Occipital lobe (tissue), 2 donors: ENCODE results near the genes GP1BB and PI4KA.

DNA sequence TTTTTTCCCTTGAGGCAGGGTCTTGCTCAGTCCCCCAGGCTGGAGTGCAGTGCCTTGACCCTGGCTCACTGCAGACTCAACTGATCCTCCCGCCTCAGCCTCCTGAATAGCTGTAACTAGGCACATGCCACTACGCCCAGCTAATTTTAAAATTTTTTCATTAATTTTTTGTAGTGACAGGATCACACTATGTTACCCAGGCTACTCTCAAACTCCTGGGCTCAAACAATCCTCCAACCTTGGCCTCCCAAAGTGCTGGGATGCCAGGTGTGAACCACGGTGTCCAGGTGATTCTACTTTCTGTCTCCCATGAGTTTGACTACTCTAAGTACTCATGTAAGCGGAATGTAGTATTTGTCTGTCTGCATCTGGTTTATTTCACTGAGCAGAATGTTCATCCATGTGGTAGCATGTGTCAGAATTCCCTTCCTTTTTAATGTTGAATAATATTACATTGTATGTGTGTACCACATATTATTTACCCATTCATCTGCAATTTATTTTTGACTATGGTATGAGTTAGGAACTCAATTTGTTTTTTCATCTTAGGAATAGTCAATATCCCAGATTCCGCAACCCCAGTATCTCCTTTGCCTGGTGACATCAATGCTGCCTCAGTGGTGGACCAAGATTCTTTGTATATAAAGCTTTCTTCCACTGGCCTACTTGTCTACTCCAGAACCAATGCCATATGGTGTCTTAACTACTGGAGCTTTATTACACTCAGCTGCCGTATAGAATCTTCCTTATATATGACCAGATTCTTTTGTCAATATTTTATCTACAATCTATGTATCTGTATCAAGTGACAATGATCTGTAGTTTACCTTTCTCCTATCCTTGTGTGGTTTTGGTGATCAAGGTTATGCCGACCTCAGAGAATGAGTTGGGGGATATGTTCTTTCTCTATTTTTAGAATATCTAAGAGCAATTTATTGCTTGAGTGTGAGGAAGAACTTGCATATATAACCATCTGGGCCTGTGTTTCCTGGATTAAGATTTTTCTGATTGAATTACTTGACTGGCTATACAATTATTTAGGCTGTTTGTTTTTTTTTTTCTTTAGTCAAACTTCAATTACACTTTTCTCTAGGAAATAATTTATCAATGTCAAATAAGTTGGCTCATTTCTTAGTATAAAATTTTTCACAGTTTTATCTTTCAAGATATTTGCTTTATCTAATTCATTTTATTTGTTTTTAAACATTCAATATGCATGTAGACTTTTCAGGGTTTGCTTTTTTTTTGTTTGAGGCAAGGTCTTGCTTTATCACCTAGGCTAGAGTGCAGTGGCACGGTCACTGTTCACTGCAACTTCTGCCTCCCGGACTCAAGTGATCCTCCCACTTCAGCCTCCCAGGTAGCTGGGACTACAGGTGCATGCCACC lies 13.8 kb upstream of the C22orf39 start:
- RAMPAGE, long total RNA, result no peak

- RAMPAGE, long total RNA, result no peak
Measured at GRCh38 chr22:19579770-19580480, 55.7 kb upstream of the CLDN5 start.

GRCh38 chr22:19632628-19633140 lies 81.6 kb upstream of the SEPTIN5 start:
- RAMPAGE, long total RNA, result no peak

DNA sequence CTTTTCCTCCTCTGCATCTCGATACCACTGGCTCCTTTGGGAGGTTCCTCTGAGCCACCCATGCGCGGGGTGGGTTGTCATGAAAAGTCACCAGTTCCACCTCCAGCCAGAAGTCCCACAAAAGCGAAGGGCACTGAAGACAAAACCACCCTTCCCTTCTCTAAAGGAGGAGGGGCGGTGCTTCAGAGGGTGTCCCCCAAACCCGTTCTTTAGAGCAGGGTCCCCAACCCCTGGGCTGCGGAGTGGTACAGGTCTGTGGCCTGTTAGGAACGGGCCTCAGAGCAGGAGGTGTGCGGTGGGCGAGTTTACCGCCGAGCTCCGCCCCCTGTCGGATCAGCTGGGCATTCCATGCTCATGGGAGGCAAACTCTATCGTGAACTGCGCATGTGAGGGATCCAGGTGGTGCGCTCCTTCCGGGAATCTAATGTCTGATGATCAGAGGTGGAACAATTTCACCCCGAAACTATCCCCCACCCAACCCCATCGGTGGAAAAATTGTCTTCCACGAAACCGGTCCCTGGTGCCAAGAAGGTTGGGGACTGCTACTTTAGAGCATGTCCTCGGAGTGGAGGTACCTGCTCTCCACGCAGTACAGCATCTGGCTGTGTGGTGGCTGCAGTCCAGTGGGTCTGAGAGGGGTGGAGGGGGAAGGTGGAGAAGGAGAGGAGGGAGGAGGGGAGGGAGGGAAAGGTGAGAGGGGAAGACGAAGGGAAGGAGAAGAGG lies 72.9 kb upstream of the SEPTIN5 start:
- RAMPAGE, long total RNA, result no peak

DNA sequence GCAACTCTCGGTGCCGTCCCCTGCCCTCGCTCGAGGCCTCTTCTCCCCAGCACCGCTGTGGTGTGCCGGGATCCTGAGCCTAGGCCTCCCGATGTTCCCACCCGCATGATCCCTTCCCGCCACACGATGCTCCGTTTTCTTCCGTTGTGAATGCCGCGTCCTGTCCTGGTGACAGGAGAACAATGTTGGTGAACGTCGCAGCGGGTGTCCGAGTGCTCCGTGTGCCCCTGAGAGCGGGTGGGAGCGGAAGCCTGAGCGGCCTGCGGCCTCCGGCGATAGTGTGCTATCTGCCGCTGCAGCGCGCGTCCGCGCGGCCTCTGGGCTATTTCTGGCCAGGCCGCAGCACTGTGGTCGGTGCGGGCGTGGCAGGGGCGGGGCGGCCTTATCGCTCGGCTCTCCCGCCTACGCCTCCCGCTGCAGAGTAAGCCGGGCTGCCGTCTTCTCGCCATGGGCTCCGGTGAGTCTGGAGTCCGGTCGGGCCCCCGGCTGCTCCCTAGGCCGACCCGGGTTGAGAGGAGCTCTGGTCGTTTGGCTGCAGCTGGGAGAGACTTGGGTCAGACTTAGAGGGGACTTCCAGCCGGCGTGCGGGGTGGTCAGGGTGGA lies at the start of gene GP1BB:
TSS of gene GP1BB (plus strand) at position 417 of the 603 bp plus-strand sequence.
- RAMPAGE, long total RNA, result no peak

GRCh38 chr22:19759006-19760337 lies 1.1 kb upstream of the TBX1 start:
- RAMPAGE, long total RNA, result no peak

- RAMPAGE, long total RNA, result no peak
Measured at GRCh38 chr22:19958915-19960044, 17.7 kb upstream of the TXNRD2 start.

GRCh38 chr22:20080913-20081981 lies 1.2 kb downstream of the DGCR8 start:
- RAMPAGE, long total RNA, result no peak

GRCh38 chr22:20108347-20109380 lies 7.2 kb upstream of the RANBP1 start:
- RAMPAGE, long total RNA, result no peak

DNA sequence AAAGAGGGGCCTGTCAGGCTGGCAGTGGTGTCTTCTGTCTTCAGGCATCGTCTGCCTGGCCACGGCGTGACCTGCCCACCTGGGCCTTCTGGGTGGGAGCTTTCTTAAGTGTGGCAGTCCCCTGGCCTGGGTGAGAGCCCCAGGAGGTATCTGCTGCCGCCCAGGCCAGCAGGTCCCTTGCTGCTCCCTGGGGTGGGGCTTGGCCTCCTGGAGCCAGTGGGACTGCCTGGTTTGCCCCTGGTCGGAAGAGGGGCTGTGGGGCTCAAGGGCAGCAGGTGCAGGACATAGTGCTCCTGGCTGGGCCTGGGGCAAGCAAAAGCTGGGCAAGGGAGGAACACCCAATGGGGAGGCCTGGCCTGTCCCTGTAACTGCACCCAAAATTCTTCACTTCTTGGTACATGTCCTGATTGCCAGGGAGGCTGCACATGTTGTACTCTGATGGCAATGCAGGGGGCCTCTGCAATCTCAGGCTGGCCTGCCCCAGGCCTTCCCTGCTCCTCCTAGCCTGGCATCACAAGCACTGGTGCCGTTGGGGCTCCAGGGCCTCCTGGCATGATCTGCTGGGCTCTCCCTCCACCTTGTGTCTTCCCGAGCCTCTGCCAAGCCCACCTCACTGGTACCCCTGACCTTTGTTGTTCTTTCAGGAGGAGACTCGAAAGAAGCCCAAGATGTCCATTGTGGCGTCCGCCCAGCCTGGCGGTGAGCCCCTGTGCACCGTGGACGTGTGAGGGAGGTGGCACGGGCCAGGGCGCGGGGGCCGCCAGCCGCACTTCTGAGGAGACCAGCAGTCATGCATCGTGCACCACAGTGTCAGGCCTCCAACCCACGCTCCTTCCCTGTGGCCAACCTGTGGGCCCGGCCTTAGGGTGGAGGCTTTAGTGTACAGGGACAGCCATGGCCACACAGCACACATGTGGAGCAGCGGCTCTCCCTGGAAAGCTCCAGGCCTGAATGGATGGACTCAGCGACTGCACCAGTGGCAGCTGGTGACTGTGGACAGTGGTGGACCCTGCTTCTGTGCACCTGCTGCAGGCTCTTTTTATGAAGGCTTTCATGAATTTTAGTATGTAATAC lies 6.2 kb upstream of the RANBP1 start:
- RAMPAGE, long total RNA, result no peak

DNA sequence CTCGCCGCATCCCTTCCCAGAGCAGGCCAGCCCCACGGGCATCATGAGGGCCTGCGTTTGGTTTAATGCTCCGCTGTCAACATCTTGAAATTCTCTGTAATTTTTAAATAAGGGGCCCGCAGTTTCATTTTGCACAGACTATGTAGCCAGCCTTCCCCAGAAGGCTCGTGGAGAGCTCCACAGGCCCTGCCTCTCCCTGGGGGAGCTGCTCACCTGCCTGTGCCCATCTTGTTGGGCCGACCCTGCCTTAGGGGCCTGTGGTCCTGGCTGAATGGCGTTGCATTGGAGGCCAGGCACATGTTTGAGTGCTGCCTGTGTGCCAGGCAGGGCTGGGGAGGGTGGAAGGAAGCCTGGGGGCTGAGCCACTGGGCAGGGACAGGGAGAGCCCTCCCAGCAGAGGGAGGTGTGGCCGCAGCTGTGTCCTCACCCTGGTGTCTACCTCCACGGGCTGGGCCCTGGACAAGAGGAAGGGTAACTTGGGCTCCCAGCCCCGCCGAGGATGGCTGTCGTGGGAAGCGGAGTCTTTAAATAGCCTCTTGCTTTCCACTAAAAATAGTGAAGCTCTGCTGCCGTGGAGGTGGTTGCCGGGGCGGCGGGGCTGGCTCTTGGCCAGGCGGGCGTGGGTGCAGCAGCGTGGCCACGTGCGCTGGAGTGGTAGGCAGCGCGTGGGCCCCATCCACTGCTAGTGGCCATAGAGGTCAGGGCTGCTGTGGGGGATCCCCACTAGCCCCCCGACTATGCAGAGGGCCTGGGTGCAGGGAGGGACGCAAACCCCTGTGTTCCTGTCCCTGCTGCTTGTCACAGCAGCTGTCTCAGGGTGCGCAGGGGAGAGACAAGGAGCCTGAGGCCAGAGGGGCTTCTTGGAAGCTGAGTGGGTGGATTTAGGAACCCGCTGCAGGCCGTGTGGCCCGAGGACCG lies 6.1 kb downstream of the ZDHHC8 start:
- RAMPAGE, long total RNA, result no peak

- RAMPAGE, long total RNA, result no peak
Measured at GRCh38 chr22:20158973-20159670, 8.3 kb upstream of the CCDC188 start.

DNA sequence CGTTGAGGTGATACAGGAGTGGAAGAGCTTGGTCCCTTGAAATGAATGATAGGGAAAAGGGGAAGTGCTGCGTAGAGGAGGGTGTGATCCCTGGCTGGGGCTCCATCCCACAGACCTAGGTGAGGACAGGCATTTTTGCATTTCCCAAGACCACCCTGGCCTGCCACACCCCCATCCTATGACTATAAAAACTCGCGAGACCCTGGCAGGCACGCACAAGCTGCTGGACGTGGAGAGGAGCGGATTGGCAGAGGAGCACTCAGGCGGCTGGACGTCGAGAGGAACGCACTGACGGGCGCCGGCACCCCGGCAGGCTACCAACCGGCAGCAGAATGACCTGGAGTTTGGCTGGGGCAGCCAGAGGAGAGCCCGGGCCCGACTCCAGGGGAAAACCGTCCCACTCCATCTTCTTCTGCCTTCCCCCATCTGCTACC lies 32.6 kb downstream of the RTN4R start:
- RAMPAGE, long total RNA, result no peak

DNA sequence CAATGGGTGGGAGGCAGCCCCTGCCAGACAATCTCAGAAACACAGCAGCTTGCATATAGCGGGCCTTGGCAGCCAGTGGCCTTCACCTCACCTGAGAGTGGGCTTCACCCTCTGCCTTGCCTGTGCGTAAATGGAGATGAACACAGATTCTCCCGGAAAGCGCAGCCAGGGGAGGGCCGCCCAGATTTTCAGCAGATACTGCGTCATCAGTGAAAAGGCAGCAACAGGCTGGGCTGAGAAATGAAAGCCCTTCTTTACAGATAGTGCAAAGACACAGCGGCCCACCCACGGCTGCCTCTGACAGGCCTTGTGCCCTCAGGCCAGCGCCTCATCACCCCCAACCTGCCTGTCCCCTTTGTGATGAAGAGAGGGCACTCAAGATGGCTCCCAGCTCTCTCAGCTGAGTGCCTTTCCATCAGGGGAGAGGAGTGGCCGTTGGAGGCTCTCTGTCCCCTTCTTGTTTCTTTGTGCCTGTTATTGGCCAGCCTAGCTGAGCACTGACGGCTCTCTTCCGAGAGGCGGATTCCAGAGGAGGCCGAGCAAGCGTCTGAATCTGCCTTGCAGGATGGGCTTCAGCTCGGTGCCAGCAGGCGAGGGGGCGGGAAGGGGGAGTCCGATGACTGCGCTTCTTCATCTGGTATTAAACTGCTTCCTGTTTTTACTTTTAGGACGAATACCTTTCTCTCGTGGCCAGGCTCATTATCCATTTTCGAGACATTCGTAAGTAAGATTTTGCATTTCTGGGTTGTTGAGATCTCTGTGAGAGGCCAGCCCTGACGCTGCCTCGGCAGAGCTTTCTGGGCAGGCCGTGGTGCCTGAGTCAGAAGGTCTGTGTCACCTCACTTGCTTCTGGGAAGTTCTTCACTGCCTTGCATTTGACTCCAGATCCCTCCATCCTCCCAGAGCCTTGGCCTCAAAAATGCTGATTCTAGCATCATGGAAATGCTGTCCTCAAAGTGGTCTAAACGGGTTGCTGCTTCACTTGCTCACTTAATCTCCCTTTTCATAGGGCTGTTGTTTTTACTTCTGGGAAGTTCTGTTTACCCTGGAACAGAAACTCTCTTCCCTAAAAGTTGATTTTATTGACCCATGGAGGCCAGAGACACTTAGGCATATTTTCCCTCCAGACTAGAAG lies 43.7 kb downstream of the MED15 start:
- RAMPAGE, long total RNA, result no peak

- RAMPAGE, long total RNA, result no peak
Measured at GRCh38 chr22:20551903-20552919, 44.8 kb downstream of the MED15 start.

GRCh38 chr22:20552979-20553676 lies 45.7 kb downstream of the MED15 start:
- RAMPAGE, long total RNA, result no peak

DNA sequence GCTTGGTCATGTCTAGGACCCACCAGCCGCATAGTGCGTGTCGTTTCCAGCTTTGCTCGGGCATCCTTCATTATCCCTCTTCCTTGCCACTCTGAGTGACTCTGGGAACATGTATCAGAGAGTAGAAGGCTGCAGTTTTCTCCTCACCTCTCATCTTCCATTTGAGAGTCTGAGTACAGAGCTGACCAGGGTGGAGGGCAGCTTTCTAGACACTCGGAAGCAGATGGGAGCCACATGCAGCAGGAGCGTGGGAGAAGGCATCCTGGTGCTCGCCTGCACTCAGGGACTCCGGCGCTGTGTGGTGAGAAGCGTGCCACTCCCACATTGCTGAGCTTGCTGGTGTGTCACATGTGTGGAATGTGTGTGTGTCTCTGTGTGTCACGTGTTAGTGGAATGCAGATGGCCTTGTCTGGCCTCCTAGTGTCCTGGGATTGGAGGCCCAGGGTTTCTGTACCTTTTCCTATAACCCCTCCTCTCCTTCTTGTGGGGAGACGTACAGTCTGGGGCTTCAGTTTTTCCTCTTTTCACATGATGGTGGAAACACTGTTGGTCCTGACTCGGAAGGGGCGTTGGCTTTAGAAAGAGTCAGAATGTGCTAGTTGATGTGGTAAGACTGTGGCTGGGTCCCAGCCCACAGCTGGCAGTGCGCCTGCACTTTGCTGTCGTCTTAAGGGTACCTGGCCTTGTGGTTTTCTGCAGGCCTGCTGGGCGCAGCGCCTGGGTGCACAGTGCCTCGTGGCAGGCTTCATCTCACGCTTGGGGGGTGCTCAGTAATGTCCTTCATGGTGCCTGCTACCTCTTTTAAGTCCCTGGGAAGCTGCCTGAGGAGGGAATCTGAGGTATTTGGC lies 61.6 kb downstream of the MED15 start:
- RAMPAGE, long total RNA, result no peak

DNA sequence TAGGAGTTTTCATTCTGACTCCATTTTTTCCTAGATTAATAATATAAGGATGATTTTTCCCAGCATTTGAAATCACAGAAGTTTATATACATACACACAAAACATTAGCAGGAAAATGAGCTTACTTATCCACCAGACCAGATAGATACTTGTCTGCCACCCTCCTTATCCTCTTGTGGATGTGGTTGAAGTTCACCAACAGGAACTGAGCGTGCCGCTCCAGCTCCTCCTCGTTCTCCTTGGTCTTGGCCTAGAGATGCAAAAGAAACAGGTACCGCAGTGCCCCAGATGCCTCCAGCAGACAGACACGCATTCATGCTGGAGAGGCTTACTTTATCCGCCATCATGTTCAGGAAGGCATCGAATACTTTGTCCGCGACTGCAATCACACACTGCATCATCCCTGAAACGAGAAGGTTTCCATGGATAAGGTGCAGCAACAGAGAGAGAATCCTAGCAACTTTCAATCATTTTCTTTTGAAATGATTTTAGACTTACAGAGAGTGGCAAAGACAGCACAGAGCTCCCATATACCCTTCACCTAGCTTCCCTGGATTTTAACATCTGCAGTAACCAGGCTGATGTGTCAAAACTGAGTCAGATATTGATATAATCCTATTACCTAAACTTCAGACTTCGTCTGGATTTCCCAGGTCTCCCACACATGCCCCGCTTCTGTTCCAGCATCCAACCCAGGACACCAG lies 21.0 kb upstream of the SERPIND1 start:
- RAMPAGE, long total RNA, result no peak

DNA sequence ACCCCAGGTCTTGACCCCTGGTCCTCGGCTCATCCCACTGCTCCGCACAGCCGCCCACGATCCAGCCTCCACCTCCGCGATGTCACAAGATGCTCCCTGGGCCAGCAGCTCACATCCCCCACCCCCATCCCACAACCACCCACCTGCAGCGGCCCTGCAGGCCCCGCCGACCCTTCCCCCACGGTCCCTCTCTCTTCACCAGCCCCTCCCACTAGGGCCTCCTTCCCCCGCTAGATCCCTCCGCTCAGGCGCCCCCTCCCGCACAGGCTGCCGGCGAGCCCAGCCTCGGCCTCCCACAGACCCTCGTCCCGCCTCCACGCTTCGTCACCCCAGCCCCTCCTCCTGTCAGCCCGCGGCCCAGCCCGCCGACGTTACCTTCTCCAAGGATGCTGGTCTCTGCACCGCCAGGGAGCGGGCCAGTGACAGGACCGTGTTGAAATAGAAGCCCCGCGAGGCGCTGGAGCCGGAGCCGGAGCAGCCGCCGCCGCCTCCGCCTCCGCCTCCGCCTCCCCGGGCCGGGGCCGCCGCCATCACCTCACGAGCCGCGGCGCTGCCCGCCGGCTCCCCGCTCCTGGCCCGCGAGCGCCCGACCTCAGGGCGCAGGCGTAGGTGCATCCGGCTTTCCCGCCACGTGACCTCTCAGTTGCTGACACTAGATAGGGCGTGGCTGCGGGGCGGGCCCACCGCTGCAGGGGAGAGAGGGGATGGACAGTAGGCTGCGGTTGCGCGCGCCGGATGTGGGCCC lies at the start of gene PI4KA:
TSS of gene PI4KA (minus strand) at position 617 of the 745 bp plus-strand sequence.
- RAMPAGE, long total RNA, result no peak

DNA sequence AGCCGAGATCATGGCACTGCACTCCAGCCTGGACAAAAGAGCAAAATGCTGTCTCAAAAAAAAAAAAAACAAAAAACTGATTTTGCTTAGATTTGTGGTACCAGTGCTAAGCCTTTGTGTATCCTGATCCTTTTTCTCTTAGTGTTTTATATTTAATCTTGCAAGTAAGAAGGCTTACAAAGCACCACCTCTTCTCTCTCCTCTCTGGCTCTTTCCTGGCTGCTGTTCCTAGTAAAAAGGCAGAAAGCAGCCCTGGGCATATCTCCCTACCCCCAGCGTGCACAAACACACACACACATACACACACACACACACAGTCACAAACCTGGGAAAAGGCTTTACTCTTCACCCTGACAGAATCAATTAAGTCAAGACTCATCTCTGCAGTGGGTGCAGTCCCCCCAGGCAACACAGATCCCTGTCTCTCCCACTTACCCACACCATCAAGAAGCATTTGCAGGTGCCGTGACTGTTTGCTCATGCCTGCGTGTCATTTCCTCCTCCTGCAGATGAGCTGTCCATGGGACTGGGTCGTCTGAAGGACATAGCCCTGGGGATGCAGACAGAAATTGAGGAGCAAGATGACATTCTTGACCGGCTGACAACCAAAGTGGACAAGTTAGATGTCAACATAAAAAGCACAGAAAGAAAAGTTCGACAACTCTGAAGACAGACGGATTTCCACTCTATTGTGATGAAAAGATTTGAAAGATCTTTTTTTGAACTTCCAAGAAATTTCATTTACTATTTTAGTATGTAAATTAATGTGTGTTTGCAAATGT lies 28.6 kb downstream of the SNAP29 start:
- RAMPAGE, long total RNA, result no peak